Retinal pigment epithelial cell (primary cell): ENCODE results near the gene PPP2CA.

- RRBS: no CpG with 5 or more reads among the region's 5 CpGs
These were observed 22.7 kb downstream of the PPP2CA start for GRCh38 chr5:134202832-134203922.

DNA sequence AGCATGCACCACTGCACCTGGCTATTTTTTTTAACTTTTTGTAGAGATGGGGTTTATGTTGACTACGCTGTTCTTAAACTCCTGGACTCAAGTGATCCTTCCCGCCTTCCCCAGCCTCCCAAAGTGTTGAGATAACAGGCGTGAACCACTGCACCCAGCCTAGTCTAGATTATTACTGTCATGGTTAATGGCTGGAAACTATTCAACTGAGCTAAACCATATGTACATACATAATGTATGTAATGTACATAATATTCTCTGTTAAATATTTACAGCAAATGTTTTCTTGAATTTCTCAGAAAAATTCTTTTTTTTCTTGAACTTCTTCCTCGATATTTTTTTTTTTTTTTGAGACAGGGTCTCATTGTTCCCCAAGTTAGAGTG, 21.3 kb downstream of the PPP2CA start:
- RRBS: no CpG with 5 or more reads among the region's 4 CpGs

GRCh38 chr5:134225709-134226301, at the start of gene PPP2CA:
PPP2CA (minus strand) TSS chr5:134226073.
- RRBS: 1% methylated on average over 29 of the region's 70 CpGs

DNA sequence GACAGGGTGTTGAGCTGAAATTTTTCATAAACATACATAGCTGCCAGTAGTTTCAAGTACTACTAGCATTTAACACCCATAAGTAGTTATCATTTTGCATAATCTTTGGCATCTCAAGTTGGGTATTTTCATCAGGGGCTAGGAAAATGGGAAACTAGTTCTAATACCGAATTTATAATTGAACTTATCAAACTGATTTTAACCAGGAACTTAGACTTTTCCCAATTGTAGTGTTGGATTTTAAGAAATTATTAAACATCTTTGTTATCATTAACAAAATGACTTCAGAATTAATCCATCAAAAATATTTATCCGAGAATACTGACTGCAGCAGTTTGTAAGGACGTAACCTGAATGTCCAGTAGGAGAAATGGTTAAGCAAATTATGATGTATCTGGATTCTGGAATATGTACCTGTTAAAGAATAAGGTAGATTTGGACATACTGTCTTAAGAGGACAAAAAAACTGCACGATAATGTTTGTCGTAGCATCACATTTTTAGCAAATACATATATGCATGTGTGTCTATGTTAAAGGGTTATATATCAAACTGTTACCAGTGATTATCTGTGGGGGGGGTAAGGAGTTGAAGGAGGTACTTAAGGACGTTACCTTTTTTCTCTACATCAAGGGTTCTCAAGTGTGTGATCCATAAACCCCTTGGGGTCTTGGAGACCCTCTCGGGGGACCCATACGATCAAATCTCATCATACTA, 5.8 kb downstream of the UBE2B start:
- RRBS: no CpG with 5 or more reads among the region's 8 CpGs

DNA sequence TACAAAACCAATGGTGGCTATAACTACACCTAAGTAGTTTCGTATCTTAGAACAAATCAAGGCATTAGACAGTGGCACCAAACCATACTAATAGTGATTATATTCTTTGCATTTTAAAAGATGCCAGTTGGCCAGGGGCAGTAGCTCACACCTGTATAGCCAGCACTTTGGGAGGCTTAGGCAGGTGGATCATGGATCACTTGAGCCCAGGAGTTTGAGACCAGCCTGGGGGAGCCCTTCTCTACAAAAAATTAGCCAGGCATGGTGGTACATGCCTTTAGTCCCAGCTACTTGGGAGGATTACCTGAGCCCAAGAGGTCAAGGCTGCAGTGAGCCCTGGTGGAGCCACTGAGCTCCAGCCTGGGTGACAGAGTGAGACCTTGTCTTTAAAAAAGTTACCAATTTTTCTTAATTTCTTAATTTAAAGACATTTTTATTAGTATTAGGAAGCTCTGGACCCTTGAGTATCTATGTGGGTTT, 6.5 kb downstream of the UBE2B start:
- RRBS: no CpG with 5 or more reads among the region's 1 CpG

GRCh38 chr5:134437915-134438471, 26.3 kb upstream of the CDKN2AIPNL start:
- RRBS: no CpG with 5 or more reads among the region's 4 CpGs

DNA sequence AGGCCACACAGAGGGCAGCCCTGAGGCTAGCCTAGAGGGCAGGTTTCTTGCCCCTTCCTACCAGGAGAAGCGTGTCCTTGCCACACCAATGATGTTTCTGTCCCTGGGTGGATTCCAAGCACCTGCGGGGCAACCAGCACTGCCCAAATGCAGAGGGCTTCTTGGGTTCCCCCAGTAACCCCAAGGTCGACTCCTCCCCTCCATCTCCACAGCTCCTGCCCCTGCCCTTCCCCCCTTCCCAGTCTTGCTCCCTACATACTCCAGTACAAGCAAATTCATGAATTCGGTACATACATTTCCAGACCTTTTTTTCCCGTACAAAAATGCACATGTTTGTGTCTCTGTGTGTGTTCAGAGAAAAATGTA, 12.8 kb upstream of the JADE2 start:
- RRBS: no CpG with 5 or more reads among the region's 5 CpGs

- RRBS: under 1% methylated on average over 5 of the region's 42 CpGs
These were observed 2.0 kb downstream of the JADE2 start for GRCh38 chr5:134527339-134527937.

DNA sequence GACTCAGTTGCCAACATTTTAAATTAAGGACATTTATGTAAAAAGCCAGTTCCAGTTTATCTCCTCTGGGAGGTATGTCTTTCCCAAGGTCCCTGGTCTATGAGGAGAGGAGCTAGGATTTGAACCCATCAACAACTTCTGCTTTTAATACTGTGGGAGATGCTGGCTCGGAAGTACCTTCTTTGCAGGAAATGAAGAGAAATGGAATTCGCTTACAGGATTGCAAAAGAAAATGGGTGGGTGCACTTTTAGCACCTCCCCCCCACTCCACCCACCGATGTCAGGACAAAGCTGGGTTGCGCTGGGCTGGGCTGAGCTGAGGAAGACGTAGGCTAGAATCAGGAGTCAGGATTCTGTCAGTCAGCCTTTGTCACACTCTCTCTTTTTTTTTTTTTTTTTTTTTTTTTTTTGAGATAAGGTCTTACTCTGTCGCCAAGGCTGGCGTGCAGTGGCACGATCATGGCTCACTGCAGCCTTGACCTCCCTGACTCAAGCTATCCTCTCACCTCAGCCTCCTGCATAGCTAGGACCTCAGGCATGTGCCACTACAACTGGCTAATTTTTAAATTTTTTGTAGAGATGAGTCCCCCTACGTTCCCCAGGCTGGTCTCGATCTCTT, 8.0 kb downstream of the JADE2 start:
- RRBS: no CpG with 5 or more reads among the region's 10 CpGs

DNA sequence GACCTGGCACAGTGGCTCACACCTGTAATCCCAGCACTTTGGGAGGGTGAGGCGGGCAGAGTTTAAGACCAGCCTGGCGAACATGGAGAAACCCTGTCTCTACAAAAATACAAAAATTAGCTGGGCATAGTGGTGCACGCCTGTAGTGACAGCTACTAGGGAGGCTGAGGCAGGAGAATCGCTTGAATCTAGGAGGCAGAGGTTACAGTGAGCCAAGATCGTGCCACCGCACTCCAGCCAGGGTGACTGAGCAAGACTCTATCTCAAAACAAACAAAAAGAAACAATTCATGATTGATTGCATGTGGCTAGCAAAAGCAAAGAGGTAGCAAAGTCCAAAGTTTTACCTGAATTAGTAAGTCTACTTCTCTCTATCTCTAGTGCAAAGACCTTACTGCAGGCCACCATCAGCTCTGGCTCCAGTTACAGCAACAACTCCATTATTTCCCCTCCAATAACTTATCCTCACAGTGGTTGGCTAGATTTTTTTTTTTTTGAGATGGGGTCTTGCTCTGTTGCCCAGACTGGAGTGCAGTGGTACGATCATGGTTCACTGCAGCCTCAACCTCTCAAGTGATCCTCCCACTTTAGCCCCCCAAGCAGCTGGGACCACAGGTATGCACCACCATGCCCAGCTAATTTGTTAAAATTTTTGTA, 6.1 kb upstream of the SAR1B start:
- RRBS: no CpG with 5 or more reads among the region's 7 CpGs

DNA sequence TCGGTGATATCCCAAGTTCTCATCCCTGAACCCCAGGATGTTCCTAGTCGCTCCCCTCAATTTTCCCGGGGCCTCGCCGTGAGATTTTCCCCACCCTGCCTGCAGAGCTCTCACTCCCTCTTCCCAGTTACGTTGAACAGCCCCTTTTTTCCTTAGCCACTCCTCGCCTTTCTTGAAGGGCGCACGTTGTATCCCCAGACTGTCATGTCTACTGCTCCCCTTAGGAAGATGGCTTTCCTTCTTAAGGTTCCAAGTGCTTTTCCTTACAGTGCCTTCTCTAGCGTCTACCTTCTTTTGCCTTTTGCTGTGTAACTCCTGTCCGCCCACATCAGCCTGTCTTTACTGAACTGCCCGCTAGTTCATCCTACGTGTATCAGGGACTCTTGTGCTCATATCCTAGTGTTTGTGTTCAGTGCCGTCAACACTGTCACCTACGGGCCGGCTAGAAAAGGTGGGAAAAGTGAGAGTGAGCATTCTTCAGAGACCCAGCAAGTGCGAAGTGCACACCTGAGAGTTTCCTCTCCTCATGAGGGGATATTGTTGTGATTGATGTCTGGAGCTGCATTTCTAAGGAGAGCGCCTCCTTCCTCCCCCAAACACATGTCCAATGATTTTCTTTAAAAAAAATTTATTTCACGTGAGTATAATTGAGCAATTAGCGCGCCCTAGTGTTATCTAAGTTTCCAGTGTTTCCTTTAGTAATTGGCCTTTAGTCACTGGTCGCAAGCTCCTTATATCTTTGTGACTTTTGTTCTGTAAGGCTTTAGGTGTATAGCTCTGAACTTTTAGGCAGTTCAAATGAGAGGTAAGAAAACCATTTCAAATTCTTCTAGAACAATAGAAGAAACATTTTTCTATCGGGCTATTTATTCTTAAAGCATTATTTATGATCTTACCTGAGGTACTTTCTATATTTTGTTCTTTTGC, 843 bp downstream of the CAMLG start:
- RRBS: no CpG with 5 or more reads among the region's 23 CpGs

- RRBS: no CpG with 5 or more reads among the region's 1 CpG
These were observed 12.2 kb downstream of the DDX46 start for GRCh38 chr5:134770812-134771165.

GRCh38 chr5:134928250-134928628, 23.3 kb downstream of the PCBD2 start:
- RRBS: no CpG with 5 or more reads among the region's 10 CpGs

DNA sequence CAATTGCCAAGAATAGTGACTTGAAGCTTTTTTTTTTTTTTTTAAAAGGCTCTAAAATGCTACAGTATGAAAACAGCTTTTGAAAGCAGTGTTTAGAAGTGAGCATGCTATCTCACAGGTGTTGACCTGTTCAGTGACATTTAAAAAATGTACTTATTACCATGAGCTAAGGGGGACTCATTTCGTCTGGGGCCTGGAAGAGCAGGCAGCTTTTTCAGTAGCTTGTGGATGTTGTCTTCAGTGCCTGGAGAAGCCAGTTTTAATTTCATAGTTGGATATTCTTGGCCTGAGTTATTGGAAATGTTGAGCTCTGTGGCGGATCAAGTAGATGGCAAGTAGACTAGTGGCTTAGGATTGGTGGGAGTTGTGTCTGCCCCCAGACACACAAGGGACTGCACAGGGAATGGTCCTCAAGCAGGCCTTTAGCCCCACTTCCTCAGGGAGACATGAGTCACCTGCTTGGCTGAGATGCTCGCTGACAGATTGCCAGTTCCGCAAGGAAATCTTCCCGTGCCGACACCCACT, 19.0 kb upstream of the CATSPER3 start:
- RRBS: no CpG with 5 or more reads among the region's 6 CpGs

- RRBS: no CpG with 5 or more reads among the region's 9 CpGs
These were observed 8.9 kb downstream of the PITX1 start for GRCh38 chr5:135025074-135025630.

DNA sequence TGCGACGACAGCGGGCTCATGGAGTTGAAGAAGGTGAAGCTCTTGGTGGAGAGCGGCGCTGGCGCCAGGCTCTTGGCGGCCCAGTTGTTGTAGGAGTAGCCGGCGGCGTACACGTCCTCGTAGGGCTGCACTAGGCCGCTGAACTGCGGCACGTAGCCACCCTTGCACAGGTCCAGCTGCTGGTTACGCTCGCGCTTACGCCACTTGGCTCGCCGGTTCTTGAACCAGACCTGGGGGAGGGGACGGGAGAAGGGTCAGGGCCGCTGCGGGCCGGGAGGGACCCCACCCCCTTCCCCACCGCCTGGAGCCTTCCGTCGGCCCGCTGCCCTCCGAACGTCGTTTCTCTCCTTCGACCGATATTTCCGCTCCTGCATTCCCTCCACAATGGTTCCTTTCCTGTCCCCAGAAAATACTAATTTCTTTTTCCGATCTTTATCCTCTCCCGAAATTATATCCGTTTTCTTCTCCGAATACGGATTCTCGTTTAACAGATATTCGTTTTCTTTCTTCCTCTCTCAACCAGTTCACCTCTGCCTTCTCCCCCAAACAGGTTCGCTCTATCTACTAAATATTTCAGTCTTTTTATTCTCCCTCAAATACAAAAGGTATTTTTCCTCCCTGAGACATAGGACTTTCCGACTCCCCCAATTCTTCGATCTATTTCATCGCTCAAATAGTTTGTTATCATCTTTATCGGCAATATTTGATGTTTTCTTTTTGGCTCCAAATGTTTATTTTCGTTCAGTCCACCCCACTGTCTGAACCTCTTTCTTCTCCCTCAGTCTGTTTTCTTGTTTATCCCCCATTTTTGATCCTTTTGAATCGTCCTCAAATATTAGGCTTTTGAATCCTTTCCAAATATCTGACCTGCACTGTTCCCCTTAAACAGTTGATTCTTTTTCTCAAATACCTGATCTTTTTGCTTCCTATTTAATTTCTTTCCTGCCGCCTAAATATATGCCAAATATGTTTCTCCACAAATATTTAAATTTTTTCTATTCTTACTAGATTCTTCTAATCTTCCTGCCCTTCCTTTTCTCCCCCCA, 4.6 kb downstream of the PITX1 start:
- RRBS: 2% methylated on average over 5 of the region's 50 CpGs

GRCh38 chr5:135039631-135040379, 5.8 kb upstream of the PITX1 start:
- RRBS: 2% methylated on average over 39 of the region's 63 CpGs

GRCh38 chr5:135194727-135195705, 161.0 kb upstream of the PITX1 start:
- RRBS: no CpG with 5 or more reads among the region's 7 CpGs

DNA sequence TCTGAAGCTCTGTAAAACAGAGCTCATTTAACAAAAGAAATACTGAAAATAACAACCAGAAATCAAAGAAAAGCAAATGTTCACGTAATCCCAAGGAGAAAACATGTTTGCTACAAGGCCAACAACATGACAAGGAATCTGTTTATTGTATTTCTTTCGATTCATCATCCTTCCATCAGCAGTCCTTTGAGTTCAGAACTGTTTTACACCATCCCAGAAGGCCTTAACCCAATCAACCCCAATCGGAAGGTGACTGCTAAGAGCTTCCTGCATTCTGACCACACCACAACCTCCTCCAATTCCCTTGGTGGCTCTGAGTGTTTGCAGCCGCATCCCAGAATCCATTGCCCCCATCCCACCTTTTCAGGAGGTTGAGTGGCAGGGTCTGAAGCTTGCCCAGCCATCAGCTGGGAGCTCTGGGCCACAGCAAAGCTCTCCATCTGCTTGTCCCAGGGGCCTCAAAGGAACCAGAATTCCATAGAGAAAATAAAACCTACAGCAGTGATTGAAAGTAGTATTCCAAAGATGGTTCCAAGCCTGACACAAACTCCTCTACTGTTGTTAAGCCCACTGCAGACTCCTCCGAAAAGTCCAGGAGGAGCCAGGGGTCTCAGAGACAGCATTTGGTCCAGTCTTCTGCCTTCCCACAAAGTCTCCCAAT, 23.2 kb downstream of the MACROH2A1 start:
- RRBS: no CpG with 5 or more reads among the region's 5 CpGs